Left ventricle myocardium (tissue), 1 donor: Measurements from ENCODE around the genes TRAPPC1, ALOX15B, RANGRF and SPDYE4.

GRCh38 chr17:7861485-7862320, 3.9 kb downstream of the CYB5D1 start:
- PRO-cap: no peak

DNA sequence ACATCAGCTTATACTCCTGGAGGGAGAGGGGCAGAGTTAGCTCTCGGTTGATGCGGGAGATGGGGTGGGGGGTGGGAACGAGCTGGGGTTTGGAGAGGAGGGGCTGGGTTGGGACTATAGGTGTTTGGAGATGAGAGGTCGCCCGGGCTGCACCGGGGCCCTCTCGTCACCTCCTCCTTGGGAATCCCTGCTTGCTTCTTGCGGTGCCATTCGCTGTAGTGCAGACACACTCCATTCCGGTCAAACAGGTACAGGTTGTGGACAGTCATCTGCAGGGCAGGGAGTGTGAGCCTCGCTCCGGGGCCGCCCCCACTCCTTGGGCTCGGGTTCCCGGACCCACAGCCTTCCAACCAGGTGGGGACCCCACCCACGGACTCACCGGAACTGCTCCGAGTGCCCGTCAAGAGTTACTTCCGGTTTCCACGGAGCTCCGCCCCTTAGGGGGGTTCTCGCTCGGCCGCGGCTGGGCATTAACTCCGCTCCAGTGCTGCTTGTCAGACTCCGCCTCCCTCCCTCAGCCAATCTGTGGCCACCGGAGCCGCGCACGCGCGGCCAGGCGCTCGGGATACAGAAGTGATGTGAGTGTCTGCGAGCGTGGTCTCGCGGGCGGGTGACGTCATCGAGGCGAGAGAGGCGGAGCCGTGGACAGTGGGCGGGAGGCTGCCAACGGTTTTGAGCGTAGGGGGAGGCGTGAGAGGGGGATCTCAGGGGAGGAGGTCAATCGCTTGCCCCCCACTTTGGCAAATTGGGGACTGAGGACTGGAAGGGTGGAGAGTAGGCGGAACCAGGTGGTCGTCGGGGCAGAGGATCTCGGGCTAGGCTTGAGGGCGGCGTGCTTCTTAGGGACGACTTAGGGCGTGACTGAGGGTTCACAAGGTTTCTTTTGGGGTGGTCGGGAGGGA, at the start of gene TRAPPC1:
TRAPPC1 (minus strand) TSS at position 386 of the 902 bp plus-strand sequence.
- PRO-cap: bidirectional peak, plus-strand start at position 627 of the sequence, minus-strand start at position 386 of the sequence

DNA sequence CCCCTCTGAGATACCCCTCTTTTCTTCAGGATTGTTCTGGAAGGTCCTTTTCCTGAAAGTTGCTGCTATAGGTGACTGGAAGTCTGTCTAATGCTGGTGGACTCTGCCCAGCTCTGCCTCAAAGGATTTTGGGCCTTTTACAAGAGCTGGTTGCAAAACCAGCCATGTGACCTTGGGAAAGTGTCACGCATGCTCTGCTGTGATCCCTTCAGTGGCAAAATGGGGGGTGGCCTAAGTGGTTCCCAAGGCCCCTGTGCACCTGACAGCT, 14.5 kb downstream of the GUCY2D start:
- PRO-cap: no peak

DNA sequence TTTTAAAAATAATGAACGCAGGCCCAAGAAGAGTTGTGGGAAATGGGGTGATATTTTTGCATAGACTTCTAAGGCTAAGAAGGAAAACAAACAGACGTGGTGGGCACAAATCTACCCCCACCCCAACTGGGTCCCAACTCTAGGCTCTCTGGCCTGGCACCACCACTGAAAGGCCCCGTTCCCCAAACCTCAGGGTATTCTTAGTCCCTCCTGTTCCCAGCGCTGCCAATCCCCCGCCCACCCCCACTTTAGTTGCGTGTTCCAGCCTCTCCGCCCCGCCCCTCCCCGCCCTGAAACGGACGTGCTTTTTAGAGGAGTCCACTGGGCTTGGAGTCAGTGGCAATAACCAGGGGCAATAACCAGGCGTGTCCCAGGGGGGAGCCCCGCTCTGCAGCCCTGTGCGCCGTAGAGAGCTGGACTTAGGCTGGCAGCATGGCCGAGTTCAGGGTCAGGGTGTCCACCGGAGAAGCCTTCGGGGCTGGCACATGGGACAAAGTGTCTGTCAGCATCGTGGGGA, at the start of gene ALOX15B:
ALOX15B (plus strand) TSS at position 336 of the 517 bp plus-strand sequence.
- PRO-cap: no peak

GRCh38 chr17:8137820-8138565, 14.1 kb upstream of the HES7 start:
- PRO-cap: no peak

DNA sequence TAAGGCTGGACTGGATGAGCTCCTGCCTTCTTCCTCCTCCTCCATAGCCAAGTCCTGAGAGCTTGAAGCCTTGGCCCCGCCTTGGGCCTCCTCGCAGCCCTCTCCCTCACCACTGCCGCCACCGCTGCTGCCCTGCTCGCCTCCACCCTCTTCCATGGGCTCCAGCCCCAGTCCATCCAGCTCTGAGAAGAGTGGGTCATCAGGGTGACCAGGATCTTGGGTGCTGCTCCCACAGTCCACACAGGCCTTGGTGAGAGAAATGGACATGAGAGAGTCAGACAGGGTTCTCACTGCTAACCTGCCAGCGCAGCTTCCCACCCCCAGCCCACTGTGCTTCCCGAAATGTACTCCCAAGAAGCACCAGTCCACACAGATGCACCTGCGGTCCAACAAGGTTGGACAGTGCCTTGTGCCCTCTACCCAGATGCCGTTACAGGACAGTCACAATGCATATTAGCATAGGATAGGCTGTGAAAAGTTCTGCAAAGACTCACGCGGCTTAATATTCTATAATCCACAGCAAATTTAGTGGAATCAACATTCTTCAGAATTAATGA, 11.0 kb downstream of the PER1 start:
- PRO-cap: no peak

DNA sequence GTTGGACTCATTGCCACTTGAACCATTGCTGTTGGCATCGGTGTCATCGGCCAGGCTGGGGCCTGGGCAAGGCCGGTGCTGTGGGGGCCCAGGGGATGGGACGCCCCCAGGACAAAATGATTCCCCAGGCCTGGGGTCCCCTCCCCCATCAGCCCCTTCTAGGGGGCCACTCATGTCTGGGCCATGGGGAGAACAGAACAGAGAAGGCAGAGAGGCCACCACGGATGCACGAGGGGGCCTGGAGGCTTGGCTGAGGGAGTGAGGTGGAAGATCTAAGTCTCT, 1.7 kb downstream of the PER1 start:
- PRO-cap: no peak

DNA sequence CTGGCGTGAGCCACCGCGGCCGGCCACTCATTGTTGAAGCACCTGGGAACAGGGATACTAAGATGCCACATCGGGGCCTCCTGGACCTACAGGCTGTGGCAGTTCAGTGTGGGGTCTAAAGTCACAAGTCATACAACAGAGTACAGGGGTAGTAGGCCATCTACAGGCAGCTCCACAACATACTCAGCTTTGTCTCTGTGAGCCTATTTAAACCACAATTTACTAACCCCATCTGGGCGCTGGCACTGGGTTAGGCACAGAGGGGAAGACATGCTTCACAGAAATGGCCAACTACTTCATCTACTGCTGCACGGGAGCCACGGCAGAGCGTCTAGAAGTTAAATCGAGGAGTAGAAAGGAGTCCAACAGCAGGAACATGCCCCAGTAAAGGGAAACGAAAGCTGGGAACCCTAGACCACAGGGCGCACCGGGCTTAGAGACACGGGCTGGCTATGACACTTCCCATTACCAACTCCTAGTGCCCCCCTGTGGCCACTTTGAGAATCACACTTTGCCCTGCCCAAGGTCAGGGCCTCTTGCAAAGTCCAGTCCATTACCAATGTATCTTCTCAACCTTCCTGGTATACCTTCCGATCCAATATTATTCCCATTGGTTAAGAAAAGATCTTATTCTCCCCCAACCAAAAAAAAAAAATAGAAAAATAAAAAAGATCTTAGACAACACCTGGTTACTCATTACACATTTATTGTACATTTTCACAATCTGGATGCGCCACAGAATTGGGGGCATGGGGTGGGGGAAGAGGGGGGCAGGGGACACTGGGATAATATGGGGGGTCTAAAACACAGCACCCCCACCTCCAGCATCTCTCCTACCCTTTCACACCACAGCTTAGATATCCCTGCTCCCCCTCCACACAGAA, 4.0 kb downstream of the VAMP2 start:
- PRO-cap: no peak

DNA sequence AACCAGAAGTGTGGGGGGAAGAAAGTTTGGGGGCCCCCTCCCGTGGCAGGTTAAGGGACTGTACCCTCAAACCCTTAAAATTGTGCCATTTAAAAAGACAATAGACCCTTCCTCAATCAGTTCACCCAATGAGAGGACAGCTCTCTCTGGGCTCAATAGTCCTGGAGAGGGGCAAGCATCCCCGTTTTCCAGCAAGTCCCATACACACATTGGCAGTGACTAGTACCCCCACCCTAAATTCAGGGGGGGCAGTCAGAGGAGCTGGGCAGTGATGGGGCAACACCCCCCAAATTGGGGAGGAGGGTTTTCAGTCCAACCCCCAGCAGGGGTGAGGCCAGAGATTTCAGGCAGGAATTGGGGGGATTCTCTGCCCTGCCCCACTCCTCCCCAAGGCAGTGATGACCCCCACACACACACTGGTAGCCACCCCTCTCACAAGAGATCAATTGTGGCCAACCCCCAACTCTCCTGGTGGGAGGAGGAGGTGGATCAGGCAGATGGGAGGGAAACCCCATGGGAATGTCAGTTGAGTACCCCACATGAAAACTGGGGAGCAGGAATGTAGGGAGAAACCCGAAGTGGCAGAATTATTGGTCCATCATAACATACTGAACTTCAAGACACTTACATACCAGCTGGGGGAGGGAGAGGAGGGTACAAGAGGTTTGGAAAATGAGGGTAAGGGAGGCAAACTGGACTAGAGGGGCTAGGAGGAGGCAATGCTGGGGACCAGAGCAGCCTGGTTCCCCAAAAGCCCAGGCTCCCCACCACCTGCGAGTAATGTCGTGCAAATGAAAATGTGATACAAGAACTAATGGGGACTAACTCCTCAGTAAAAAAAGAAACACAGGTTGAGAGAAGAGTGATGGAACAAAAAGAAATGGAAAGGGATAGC, 3.2 kb downstream of the VAMP2 start:
- PRO-cap: no peak

GRCh38 chr17:8225894-8226983, 15.9 kb upstream of the AURKB start:
- PRO-cap: unidirectional peak, minus-strand start at chr17:8226314; bidirectional peak, plus-strand start at chr17:8226677, minus-strand start at chr17:8226698

- PRO-cap: no peak
Observed at GRCh38 chr17:8249458-8249774, 327 bp downstream of the PFAS start.

GRCh38 chr17:8288472-8289557, at the start of gene RANGRF:
Gene RANGRF, plus strand, starts transcription at chr17:8288670.
- PRO-cap: bidirectional peak, plus-strand start at chr17:8288682, minus-strand start at chr17:8288582; bidirectional peak, plus-strand start at chr17:8289160, minus-strand start at chr17:8289074

GRCh38 chr17:8377242-8377976, 905 bp upstream of the KRBA2 start:
- PRO-cap: no peak

- PRO-cap: no peak
Observed at GRCh38 chr17:8408300-8409023, 10.8 kb upstream of the RNF222 start.

GRCh38 chr17:8437525-8438196, 2.0 kb downstream of the NDEL1 start:
- PRO-cap: no peak

- PRO-cap: unidirectional peak, plus-strand start at chr17:8675314
Observed at GRCh38 chr17:8674799-8675466, 44.4 kb upstream of the MYH10 start.

DNA sequence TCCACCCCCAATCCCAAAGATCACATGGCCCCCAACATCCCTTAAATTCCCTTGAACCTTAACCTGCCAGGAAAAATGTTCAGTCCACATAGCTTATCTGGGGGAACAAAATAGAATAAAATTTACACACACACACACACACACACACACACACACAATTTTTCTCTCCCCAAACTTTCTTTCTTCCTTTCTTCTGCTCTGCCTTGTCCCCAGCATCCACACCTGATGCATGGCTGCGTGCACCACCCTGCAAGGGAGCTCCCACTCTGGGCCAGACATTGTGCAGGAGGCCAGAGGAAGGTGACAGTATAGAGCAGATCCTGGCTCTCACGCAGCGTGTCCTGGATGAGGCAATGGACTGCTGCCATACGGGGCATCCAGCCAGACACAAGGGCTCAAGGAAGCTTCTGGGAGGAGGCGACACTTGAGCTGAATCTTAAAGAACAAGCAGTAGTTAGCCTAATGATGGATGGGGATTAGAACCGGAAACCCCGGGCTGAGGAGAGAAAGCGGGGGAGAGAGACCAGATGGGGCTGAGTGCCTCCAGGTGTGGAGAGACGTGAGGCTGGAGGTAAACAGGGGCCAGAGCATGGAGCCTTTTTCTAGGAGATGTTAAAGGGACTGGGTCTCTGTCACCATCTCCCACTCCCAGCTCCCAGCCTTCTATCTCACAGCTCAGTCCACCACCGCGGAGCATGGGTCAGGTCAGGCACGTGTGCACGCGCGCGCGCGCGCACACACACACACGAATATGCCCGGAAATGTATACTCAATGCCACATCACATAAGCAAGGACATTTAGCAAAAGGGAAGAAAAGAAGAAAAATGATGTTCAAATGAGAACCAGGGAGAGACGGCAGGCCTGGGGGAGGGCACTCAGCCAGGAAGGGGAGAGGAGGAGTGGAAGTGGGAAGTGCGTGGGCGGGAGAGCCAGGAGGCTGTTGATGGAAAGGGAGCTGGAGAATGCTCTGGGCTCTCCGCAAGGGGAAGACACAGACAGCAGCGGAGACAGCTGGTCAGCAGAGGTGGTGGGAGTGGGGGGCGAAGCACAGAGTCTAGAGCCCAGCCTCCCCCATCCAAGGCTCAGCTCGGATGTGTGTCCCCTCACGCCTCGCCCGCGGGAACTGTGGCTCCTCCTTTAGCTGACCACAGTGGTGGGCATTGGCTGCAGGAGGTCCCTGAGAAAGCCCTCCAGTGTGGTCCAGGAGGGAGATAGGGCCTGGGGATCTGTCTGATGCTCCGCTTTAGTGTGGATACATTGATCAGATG, 46.3 kb downstream of the CCDC42 start:
- PRO-cap: no peak

- PRO-cap: no peak
Observed at GRCh38 chr17:8758312-8758940, at the start of gene SPDYE4. Gene SPDYE4, minus strand, starts transcription at chr17:8758546.

DNA sequence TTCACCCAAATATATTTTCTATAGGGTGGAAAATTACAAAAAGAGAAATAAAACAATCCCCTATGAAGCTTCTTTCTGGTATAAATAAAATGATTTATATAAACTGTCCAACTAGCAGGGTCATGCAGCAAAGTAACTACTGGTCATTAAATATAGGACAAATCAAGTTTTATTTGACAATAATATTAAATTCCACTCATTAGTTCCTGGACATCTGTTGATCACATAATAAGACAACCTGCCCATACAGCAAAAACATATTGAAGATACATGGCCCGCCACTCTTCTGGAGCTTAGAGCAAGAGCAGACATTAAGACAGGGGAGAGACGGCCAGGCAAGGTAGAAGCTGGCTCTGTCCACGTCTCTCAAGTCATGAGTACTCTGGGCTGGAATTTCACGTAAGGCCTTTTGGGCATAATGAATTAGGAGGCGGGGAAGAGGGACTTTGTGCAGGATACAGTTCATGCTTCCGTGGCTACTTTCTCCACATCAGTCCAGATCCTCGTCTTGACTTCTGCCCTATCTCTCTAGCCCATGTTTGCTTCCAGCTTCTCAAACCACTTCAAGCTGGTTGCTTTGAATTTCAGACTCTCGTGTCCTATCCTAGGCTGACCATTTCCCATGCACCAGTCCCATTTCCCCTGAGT, 11.4 kb upstream of the PIK3R6 start:
- PRO-cap: no peak

GRCh38 chr17:8922241-8923010, 43.1 kb downstream of the PIK3R5 start:
- PRO-cap: no peak